ENCODE measurements around a stretch of chr17.

GRCh38 chr17:76584454-76585613, 826 bp downstream of the ST6GALNAC2 start:
- PRO-cap, result unidirectional peak, plus-strand start at chr17:76585141; unidirectional peak, plus-strand start at chr17:76585168

GRCh38 chr17:76687909-76688818, 22.6 kb downstream of the MXRA7 start:
- PRO-cap, result no peak

GRCh38 chr17:76700532-76701601, 9.9 kb downstream of the MXRA7 start:
- PRO-cap, result no peak

DNA sequence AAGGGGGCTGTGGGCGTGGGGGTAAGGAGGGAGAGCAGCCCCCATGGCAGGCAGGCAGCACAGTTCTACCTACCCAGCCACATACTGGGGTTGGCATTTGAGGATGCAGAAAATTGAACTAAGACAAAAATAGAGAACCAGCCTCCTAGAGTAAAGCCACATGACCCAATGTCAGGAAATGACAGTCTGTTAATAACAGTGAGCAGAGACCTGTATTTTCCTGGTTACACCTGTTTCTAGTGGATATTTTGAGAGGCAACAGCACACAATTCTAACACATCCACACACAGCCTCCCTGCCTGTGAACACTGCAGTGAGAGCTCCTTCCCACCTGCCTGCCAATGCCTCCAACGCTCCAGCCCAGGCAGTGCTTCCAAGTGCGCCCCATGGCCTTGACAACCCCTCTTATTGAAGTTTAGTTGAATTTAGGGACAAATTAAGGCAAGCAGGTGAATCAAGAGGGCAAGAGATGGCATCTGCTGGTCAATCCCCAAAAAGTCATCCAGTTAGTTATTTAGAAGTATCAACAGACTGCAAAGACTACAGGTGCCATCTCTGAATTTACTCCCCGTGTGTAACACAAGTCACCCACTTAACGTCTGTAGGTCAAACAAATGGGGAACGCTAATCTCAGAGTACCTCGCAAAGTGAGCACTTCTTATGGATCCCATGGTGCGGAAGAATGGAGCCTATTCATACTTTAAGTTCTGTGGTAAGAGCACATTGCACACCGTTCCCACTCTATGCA, 4.7 kb upstream of the MXRA7 start:
- PRO-cap, result no peak

DNA sequence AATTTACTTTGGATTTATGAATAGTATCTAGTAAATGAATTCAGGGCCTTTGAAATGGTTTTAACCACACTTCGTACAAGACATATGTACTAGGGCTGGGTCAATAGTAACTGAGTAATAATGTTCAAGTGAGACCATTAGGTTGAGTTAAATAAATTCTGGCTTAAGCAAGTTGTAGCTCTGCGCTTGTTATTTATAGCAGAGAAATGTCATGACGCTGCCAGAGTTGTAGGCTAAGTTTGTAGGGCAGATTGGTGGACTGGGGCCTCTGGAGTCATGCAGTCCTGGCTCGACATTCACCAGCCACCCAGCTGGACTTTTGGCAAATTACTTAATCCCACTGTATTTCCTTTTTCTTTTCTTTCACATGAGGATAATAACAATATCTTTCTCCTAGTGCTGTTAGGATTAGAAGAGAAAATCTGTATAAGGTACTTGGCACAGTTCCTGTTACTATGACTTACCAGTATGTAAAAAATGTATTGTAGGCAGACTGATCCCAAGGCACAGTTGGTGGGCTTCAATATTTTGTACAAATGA, 2.4 kb downstream of the MFSD11 start:
- PRO-cap, result no peak

DNA sequence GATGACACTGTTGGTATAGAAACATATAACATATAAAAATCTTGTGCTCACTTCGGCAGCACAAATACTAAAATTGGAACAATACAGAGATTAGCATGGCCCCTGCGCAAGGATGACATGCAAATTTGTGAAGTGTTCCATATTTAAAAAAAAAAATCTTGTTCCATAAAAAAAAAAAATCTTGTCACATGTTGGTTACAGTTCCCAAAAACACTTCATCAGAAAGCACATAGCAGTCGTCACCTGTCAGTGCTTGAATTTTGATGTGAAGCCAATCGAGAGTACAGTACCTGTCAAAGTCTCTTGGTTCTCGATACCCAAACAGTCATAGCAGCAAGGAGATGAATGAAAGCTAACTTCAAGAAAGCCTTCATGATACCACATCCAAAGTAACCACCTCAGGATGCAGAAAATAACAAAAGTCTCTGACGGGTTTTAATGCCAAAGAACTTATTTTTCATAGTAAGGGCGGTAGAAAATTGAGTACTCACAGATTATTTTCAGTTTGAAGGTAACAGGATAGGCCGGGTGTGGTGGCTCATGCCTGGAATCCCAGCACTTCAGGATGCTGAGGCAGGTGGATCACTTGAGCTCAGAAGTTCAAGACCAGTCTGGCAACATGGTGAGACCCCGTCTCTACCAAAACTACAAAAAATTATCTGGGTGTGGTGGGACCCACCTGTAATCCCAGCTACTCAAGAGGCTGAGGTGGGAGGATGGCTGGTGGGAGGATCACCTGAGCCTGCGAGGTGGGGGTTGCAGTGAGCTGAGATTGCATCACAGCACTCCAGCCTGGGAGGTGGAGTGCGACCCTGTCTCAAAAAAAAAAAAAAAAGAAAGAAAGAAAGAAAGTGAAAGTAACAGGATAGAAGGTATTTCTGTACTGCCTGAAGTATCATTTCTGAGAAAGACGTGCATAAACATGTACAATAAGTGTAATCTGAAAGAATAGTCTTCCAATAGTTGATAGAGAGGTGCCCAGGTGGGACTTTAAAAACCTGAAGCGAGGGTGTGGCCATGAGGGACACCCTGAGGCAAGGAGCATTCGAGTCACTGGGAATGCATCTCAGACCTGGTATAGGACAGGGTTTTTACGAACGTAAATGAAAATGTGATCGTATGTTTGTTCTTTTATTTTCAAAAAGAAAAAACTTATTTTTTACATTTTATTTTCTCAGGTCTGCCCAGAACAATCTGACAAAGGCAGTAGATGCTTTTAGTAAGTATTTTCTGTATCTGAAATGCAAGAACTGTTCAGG, 15.4 kb downstream of the MFSD11 start:
- PRO-cap, result no peak

DNA sequence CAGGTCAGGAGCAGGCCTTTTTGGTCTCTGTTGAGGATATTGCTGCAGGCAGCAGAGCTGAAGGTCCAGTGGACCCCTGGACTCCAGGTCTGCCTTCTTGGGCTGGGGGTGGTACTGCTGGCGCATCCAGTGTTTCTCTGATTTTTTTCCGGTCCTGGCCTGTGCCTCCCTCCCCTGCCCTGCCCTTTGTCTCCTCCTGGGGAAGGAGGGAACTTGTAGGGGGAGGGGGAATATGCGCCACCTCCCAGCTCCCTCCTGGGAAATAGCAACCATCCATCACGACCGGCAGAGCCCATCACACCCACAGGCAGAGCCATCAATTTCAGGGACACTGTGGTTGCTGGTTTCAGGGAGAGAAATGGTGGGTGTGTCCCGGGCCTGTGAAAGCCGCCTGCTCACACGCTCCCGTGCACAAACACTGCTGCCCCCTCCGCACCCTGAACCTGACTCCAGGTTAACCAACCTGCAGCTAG, 17.2 kb downstream of the MGAT5B start:
- PRO-cap, result no peak

DNA sequence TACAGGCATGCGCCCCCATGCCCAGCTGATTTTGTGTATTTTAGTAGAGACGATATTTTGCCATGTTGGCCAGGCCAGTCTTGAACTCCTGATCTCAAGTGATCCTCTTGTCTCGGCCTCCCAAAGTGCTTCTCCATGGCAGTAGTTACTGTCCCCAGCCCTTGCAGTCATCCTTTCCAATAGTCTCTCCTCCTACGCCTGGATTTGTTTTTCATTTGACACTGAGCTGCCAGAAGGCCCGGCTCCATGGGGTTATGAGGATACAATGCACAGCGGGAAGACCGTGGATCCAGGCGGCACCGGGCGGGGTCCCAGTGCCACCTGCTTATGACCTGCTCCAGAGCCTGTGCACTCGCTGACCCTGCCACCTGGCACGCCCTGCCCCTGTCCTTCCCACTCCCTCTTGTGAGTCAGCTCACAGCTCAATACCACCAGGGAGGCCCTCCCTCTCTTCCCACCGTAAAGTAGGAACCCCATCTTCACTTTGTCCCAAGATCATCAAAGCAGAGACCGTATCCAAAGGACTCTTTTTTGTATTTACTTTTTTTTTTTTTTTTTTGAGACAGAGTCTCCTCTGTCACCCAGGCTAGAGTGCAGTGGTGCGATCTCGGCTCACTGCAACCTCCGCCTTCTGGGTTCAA, 37.1 kb upstream of the SEC14L1 start:
- PRO-cap, result no peak

- PRO-cap, result no peak
Measured at GRCh38 chr17:77118214-77119094, 22.3 kb upstream of the SEC14L1 start.

- PRO-cap, result no peak
Measured at GRCh38 chr17:77120505-77121445, 20.0 kb upstream of the SEC14L1 start.

DNA sequence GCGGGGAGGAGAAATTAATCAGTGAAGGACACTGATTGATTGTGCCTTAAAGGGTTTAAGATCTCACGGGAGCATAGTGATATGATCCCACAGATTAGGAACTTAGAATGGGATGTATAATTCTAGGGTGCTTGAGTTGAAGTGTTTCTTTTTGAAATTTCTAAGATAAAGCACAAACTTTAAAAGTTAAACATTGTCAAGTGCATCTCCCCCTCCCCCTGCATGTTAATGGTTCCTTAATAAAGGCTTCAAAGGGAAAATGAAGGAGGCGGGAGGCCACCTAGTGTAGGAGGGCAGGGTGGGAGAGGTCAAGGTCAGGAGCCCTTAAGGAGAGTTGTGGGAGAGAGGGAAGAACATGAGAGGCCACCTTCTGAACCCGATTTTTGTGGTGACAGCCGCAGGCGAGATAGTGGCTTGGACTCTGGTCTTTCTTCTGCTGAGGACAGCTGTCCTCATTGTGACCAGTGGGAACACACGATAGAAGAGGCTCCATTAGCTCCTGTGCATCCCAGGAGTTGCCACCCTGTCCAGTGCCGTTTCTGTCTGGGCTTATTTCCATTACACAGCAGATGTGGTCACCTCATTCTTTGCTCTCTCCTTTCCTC, 7.3 kb downstream of the SEC14L1 start:
- PRO-cap, result no peak

GRCh38 chr17:77151116-77151367, 10.3 kb downstream of the SEC14L1 start:
- PRO-cap, result no peak

DNA sequence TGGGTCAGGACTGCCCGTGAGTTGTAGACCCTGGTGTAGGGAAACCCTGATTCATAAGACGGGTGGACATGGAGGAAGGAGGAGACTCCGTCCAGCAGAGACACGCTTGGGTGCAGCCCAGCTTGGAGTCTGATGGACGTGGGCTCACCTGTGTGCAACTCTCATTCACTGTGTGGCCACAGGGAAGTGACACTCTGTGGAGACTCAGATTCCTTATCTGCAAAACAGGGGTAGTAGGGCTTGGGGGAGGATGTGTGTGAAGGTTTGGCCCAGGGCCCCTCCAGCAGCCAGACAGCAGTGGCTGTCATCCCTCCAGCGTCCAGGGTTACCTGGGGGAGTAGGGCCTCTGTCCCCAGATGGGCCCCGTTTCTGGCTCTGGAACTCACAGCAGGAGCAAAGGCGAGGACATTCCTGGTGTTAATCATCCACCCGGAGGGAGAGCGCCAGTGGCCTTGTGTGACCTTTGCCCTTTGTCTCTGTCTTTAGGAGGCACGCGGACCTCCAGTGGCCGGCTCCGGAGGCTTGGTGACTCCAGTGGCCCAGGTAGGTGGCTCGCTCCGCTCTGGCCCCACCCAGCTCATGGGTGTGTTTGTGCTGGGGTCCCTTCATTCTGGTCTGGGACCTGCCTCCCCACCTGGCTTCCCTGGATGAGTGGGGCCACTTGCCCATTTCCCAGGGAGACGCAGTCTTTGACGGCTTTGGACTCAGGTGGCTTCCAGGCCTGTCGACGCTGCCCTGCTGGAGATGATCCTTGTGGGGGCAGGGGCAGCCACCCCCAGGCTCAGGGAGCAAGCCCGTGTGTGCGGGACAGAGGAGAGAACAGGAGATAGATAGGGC, 25.6 kb downstream of the SEPTIN9 start:
- PRO-cap, result no peak

DNA sequence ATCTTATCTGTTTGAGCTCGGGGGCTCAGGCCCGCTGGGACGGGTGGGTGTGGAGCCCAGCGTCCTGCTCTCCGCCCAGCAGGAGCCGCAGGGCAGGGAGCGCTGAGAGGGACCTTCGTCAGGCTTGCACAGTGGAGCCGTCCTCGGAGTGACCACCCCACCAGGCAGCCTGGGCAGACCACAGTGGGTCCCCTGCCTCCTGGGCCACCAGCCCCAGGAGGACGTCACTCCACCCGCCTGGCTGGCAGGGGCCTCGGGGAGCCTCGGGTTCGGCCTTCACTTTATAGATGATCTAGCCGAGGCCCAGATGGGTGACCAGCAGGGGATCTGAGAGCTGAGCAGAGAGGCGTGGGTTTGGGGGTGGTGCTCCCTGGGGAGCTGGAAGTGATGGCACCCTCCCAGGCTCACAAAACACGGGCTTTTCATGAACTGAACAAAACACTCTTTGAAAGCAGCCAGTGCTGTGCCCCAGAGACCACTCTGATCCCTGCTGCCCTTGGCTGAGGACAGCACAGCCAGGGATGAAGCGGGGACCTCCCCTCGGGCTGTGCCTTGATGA, 40.6 kb downstream of the SEPTIN9 start:
- PRO-cap, result no peak

DNA sequence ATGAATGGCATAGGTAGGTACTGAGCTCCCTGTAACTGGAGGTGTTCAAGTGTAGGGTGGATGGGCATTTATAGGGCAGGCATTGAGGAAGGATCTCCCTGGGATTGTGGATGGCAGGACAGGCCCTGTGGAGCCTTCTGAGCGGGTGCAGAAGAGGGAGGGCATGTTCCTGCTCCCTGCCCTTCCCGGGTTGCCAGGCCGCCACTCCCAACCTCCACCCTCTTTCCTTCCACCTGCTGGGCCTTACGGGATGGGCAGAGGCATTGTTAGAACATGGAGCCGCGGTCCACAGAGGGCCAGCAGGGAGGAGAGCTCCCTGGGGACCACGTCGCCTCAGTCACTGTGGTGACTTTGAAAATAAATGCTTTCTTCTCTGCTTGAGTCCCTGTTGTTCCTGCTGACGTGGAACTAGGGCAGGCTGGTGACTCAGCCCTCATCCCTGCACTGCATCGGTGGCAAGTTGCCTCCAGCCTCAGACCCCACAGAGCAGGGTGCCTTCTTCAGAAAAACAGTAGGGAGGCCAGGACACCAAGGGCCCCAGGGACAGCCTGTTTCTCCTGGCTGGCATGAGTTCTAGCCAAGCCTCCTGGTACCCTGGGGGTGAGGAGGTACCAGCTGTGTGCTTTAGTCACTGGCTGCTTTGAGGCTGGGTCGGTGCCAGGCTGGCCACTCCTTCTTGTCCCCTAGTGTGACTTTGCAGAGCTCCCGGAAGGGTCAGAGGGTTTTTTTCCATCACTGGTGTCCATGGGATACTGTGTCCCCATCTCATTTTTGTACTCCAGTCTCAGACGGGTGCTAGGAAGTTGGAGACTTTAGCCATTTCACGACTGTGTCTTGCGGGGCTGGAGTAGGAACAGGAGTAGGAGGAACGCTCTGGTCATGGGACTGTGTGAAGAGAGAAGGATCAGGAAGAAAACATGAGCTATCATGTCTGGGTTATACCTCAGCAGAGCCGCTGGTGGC, 84.5 kb downstream of the SEPTIN9 start:
- PRO-cap, result no peak

DNA sequence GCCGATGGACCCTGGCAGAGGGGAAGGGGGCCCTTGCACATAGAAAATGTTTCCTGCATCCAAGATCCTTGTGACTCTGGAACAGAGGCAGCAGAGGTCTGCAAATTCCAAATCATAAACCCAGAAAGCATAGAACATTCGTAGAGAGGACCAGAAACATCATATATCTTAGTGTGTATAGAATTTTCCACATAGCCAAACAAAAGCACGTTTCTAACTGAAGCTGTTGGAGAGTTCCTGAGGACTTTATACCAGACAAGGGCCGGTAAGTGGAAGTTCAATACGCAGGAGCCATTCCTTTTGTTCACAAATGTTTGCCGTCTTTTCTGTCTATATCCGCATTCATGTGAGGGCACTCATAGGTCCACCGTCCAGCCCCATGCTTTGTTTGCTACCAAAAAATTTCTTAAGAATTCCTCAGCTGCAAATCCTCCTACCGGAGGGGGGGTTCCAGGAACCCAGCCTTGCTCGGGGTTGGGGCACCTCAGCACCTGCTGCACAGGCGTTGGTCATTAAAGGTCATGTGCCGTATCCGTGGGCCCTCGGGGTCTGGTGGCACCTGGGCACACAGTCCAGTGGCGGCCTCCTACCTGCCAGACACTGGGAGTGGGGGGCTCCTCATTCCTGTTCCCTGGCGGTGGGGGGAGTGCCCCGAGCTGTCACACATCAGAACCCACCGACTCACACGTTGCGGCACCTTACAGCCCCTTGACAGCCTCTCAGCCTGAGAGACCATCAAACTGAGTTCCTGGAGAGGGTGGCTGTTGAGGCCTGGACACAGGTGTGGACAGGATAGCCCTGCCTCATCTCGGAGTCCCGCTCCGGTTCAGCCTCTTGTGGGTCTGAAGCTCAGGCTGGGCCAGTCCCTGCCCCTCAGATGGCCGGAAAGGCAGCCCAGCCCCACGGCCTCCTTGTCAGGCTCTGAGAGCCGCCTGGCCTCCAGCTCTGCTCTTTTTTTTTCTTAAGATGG, 136.4 kb downstream of the SEPTIN9 start:
- PRO-cap, result no peak

DNA sequence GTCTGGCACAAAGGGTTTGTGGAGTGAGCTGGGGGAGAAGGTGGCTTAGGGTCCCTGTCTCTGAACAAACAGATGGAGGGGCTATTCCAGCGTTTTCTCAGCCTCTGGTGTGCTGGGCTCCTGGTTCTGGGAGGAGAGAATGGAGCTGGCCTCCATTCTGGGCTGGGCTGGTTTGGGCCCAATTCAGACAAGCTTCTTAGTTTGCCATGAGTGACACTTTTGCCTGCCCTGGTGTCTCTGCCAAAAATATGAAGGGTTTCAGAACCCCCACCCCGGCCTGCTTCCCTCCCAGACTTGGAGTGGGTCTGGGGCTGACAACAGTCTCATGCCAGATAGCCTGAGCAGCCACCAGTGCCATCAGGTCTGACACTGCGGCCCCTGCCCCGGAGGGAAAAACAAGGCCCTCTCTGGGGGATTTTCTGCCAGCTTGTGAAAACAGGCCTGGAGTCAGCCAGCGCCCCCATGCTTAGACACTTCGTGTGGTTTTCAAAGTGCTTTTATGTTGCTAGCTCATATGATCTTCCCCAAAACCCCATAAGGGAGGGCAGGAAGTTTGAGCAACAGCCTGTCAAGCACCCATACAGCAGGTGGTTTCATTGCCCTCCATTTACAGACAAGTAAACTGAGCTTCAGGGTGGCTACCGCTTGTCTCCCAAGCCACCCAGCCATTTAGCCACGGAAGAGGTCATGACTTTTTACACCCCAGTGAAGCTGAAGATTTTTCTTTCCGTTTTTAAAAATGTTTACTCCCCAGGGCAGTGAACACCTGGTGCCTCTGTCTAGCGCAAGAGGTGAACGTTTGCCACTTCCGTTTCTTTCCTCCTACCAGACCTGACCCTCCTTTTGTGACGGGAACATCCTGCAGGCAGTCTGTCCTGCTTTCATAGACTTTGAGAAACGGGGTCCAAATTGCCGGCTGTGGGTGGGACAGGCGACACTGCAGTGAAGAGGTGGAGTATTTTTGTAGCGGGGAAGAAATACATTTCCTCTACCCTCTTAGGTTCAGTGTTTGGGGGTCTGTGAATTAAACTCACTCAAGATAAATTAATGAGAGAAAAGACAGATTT, 160.0 kb downstream of the SEPTIN9 start:
- PRO-cap, result no peak

DNA sequence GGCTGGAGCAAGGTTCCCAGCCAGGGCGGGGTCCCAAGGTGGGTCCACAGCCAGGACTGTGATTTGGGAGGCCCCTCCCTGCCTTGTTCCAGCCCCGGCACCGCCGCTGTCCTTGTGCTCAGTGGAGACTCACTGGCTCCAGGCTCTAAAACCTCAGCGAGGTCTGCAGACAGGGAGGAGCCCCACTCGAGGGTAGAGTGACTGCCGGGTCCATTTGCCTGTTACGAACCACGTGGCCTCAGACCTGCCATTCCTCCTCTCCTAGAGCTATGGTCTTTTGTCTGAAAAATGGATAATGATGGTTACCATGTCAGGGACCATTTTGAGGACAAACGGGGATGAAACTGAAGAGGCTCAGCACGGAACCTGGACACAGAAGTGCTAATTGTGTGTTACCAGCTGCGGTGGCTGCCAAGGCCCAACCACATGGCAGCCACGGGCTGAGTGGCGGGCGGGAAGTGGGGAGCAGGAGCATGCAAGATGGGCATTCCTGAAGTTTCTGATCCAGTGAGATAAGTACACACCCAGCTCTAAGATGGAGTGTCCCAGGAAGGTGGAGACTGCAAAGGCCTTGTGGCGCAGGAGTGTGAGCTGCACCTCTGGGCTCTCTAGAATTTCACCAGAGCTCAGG, 177.1 kb downstream of the SEPTIN9 start:
- PRO-cap, result no peak

DNA sequence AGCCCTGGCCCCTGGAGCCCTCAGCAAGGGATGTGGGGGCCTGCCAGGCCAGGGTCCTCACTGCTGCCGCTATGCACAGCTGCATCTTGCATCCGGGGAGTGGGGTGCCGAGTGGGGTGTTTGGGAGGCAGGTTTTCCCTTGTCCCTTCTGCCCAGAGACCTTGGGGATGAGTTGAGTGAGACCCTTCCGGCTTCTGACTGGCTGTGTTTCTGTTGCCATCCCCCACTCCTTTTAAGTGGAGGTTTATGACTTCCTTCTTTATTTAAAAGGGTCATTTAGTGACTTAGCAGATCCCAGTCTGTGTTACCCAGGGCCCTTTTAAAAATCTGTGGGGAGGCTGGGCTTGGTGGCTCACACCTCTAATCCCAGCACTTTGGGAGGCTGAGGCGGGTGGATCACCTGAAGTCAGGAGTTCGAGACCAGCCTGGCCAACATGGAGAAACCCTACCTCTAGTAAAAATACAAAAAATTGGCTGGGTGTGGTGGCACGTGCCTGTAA, 179.4 kb downstream of the SEPTIN9 start:
- PRO-cap, result no peak

DNA sequence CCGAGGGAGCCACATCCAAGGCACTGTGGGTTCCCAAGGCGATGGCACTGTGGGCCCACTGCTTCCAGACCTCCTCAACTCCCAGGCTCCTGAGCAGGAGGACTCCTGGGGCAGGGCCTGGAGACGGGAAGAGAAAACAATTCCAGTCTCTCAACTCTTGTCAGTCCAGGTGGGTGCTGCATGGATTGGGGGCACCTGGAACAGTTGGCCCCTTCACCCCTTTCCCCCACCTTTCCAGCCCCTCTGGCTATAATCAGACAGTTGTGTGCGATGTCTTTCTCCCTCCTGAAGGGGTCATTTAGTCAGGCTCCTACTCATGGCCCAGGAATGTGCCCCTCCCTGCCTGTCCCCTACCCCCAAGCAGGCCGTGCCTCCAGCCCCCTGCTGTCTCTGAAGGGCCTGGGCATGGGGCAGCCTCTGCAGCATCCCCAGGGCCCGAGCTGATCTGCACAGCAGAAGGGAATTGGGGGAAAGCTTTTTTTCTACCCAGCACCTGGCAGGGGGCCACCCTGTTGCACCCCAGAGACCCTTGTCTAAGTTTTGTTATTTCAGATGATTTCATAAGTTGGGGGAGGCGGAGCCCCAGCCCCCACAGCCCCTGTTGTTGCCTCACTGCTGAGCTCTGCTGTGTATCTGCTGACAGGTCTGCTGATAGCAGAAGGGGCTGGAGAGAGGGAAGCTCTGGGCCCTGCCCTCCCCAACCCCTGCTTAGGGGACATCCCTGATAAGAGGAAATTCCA, 189.8 kb downstream of the SEPTIN9 start:
- PRO-cap, result no peak

All from osteocyte (in vitro differentiated cells).